Thoracic aorta endothelial cell (primary cell): ENCODE data around the genes ODAD1, SYNGR4, HSD17B14, PLEKHA4, PPP1R15A and RUVBL2.

DNA sequence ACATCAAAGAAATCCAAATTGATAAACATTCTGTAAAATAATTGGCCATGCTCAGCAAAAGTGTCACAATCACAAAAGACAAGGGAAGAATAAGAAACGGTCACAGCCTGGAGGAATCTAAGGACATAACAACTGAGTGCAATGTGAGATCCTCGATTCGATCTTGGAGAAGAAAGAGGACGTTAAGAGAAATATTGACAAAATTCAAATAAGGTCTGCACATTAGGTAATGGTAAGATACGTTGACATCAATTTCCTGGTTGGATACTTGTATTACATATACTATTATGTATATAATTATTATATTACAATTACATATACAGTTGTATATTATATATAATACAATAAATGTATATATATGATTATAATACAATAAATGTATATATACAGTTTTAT, 1.1 kb upstream of the CARD8 start:
- CAGE, long polyA plus RNA: no peak

GRCh38 chr19:48321776-48322400, at the start of gene ODAD1:
Gene ODAD1, minus strand, starts transcription at chr19:48321971.
- CAGE, long polyA plus RNA: no peak

GRCh38 chr19:48363760-48364714, at the start of gene SYNGR4:
Gene SYNGR4, plus strand, starts transcription at chr19:48364367.
- CAGE, long polyA plus RNA: no peak

- CAGE, long polyA plus RNA: no peak
These were observed 899 bp downstream of the KDELR1 start for GRCh38 chr19:48390218-48391085.

GRCh38 chr19:48635986-48636763, 1.0 kb downstream of the DBP start:
- CAGE, long polyA plus RNA: no peak

GRCh38 chr19:48696132-48697191, 691 bp downstream of the FUT2 start:
- CAGE, long polyA plus RNA: no peak

GRCh38 chr19:48718793-48719188, 734 bp downstream of the MAMSTR start:
- CAGE, long polyA plus RNA: no peak

DNA sequence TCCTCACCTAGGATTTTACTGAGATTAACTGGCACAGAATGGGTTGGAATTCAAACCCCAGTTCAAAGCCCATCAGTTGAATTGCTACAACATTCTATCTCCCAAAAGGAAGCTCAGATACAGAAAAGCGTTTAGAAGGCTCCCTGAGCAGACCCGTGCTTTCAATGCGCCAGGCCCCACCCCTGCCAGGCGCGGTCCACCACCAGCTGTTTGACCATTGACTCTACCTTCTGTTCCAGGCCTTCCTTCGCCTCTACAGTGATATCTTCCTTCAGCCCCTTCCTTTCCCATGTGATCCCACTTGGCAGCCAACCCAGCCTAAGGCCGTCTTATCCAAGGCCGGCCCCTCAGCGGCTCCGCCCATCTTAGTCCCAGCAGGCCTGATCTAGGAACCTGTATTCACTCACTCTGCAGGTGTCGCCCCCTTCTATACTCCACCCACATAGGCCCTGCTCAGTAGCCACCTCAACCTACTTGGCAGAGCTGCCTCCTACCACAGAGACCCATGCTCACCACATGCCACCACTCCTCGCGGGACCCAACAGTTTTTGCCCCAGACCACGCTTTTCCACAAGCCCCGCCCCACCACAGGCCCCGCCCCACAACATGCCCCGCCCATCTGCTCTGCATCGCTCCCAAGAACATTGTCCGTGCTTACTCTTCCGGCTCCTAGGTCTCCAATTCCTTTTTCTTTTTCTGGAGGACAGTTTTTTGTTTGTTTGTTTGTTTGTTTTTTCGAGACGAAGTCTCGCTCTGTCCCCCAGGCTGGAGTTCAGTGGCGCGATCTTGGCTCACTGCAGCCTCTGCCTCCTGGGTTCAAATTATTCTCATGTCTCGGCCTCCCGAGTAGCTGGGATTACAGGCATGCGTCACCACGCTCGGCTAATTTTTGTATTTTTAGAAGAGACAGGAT, 2.9 kb downstream of the RASIP1 start:
- CAGE, long polyA plus RNA: no peak

DNA sequence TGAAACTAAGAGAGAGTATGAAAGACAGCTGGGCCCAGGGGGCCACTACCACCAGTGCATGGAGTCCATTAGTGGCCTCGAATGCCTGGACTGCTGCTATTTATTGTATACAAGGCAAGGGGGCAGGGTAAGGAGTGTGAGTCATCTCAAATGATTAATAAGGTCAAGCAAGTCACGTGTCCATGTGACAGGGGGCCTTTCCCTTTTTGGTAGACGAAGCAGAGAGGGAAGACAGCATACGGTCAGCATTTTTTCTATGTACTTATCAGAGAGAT, 25.4 kb downstream of the FGF21 start:
- CAGE, long polyA plus RNA: no peak

- CAGE, long polyA plus RNA: no peak
These were observed at the start of gene HSD17B14 for GRCh38 chr19:48835538-48836773. Gene HSD17B14, minus strand, starts transcription at chr19:48836491.

DNA sequence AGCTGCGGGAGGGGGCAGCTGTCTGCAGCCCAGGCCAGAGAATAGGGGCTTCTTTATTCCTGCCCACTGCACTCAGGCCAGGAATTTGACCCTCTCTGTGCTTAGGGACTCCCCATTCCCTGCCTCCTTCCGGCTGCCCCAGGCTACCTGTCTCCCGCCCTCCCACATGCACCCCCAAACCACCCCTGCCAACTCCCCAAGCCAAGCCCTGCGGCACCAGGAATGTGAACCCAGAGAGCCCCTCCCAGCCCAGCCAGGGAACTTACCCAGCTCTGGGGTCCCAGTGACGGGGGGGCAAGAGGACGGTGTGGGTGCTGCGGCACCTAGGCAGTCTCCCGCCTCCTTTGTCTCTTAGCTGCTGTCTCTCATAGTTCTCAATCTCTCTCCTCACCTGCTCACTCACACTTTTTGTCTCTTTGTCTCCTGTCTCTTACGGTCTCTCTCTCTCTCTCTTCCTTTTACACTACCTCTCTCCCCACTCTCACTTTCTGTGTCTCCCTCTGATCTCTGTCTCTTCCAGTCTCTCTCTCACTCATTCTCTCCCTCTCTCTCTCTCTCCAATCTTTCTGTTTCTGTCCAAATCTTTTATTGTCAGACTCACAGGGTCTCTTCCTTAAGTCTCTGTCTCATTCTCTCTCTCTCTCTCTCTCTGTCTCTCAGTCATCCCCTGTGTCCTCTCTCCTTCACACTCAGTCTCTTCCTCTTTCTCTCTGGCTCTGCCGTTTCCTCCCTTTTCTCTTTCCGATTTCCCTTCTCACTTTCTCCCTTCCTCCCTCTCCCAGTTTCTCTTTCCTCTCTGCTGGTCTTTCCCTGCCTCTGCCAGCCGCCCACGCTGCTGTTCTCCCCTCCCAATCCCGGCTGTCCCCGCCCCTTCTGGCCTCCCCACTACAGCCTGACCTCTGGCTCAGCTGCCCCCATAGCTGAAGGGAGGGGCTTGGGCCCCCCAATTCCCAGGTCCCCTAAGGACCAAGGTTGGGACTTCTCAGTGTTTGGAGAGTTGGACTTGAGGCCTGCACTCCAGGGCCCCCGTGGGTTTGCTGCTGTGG, at the start of gene PLEKHA4:
Gene PLEKHA4, minus strand, starts transcription at position 801 of the 1,046 bp plus-strand sequence.
- CAGE, long polyA plus RNA: no peak

DNA sequence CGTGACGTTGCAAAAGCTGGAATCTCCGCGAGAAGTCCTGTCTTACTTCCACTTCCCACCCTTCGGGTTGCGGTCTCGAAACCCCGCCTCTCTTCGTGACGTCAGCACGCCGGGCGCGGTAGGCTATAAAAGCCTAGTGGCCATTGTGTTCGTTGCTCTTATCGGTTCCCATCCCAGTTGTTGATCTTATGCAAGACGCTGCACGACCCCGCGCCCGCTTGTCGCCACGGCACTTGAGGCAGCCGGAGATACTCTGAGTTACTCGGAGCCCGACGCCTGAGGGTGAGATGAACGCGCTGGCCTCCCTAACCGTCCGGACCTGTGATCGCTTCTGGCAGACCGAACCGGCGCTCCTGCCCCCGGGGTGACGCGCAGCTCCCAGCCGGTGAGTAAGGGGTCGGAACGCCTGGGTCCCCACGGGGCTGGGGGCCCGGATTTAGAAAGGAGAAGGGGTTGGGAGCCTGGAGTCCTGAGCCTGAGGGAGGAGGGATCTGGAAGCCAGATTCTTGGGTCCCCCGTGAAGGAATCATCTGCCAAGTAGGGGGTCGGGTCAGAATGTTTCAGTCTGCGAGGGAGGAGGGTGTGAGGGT, at the start of gene PPP1R15A:
Gene PPP1R15A, plus strand, starts transcription at position 155 of the 590 bp plus-strand sequence.
- CAGE, long polyA plus RNA: no peak

DNA sequence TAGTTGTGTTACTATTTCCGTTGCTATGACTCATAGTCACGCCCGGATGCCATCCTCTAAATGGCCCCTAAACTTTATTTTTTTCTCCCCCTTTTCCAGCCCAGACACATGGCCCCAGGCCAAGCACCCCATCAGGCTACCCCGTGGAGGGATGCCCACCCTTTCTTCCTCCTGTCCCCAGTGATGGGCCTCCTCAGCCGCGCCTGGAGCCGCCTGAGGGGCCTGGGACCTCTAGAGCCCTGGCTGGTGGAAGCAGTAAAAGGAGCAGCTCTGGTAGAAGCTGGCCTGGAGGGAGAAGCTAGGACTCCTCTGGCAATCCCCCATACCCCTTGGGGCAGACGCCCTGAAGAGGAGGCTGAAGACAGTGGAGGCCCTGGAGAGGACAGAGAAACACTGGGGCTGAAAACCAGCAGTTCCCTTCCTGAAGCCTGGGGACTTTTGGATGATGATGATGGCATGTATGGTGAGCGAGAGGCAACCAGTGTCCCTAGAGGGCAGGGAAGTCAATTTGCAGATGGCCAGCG, 967 bp downstream of the PPP1R15A start:
- CAGE, long polyA plus RNA: no peak

DNA sequence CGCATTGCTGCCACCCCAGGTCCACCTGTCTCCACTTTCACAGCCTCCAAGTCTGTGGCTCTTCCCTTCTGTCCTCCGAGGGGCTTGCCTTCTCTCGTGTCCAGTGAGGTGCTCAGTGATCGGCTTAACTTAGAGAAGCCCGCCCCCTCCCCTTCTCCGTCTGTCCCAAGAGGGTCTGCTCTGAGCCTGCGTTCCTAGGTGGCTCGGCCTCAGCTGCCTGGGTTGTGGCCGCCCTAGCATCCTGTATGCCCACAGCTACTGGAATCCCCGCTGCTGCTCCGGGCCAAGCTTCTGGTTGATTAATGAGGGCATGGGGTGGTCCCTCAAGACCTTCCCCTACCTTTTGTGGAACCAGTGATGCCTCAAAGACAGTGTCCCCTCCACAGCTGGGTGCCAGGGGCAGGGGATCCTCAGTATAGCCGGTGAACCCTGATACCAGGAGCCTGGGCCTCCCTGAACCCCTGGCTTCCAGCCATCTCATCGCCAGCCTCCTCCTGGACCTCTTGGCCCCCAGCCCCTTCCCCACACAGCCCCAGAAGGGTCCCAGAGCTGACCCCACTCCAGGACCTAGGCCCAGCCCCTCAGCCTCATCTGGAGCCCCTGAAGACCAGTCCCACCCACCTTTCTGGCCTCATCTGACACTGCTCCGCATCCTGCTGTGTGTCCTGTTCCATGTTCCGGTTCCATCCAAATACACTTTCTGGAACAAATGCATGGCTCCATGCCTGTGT, 10.8 kb upstream of the DHDH start:
- CAGE, long polyA plus RNA: no peak

DNA sequence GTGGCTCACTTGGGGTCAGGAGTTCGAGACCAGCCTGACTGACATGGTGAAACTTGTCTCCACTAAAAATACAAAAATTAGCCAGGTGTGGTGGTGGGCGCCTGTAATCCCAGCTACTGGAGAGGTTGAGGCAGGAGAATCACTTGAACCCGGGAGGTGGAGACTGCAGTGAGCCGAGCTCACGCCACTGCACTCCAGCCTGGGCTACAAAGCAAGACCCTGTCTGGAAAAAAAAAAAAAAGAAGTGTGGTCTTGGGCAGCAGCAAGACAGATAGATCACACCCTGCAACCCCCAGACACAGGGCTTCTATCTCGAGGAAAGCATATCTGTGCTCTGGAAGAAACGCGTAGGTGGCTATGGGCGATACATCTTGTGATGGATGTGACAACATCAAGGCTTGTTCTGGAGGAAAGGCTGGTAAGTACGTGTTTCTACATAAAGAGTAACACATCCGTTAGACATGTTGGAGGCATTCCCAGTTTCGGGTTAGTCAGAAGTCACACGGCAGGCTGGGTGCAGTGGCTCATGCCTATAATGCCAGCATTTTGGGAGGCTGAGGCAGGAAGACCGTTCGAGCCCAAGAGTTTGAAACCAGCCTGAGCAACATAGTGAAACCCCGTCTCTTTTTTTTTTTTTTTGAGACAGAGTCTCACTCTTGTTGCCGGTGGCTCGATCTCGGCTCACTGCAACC, 6.6 kb upstream of the DHDH start:
- CAGE, long polyA plus RNA: no peak

GRCh38 chr19:48953822-48954375, 776 bp upstream of the BAX start:
- CAGE, long polyA plus RNA: no peak

- CAGE, long polyA plus RNA: no peak
These were observed 4.3 kb upstream of the FTL start for GRCh38 chr19:48960652-48961310.

GRCh38 chr19:48989504-48990285, 3.4 kb downstream of the GYS1 start:
- CAGE, long polyA plus RNA: no peak

GRCh38 chr19:48993432-48994009, at the start of gene RUVBL2:
Gene RUVBL2, plus strand, starts transcription at chr19:48993887.
- CAGE, long polyA plus RNA: no peak

GRCh38 chr19:49133321-49134210, 14.2 kb downstream of the PPFIA3 start:
- CAGE, long polyA plus RNA: no peak